SJCRH30 (cell line): Measurements from ENCODE around the genes ALKBH5 and AKAP10.

- RAMPAGE, long total RNA, result no peak
Observed at GRCh38 chr17:18040324-18041199, 1.4 kb downstream of the GID4 start.

- RAMPAGE, long total RNA, result no peak
Observed at GRCh38 chr17:18183556-18184167, at the start of gene ALKBH5. Gene ALKBH5 (plus strand): TSS chr17:18183828.

DNA sequence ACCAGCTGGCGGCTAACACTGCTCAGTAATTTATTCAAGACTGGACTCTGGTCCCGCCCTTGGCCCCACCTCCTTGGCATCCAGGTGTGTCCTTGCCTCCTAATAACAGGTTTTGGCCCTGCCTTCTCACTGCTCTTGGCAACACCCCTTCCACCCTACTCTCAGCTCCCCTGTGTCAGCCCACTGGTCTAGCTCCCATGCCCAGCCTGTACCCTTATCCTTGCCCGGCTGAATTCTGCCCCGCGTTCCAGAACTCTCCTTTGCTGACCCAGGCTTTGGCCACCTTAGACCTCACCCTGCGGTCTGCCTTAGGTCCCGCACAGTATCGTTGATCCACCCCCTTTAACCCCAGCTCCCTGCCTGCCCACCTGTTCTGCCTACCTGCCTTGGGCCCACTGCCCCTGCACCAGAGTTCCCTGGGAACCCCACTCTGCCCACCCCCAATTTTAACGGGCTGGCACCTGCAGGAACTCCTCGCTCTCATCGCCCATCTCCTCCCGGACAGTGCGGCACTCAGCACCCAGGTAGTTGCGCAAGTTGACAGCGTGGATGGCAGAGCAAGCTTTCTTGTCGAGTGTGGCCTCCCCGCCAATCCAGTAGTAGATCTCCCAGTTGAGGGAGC lies 8.1 kb downstream of the FLII start:
- RAMPAGE, long total RNA, result no peak

DNA sequence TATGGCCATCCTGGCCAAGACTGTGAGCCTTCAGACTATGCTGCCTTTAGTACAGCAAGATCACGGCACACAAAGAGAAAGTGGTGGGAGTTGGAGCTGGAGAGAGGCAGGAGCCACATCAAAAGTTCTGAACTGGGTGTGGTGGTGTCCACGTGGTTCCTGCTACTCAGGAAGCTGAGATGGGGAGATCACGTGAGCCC lies 3.6 kb downstream of the SLC5A10 start:
- RAMPAGE, long total RNA, result no peak

- RAMPAGE, long total RNA, result no peak
Observed at GRCh38 chr17:19111049-19111557, 16.3 kb upstream of the GRAPL start.

DNA sequence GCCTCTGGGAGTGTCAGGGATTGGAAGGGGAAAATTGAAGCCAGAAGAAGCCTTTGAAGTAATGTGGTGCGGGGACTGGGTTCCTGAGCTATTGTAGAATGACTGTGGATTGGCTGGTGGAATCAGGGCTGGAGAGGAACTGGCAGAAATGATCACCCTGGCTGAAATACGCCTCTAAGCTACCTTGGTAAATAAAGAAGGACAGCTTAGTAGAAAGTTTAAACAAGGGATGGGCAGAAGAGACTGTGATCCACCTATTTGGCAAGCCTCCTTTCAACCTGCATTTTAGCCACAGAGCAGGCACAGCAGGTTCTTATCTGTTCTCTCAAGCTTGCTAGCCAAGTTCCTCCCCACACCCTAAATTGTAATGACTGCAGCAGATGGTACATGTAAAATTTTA lies 10.9 kb downstream of the EPN2 start:
- RAMPAGE, long total RNA, result no peak

- RAMPAGE, long total RNA, result no peak
Observed at GRCh38 chr17:19250784-19251390, 13.7 kb downstream of the EPN2 start.

DNA sequence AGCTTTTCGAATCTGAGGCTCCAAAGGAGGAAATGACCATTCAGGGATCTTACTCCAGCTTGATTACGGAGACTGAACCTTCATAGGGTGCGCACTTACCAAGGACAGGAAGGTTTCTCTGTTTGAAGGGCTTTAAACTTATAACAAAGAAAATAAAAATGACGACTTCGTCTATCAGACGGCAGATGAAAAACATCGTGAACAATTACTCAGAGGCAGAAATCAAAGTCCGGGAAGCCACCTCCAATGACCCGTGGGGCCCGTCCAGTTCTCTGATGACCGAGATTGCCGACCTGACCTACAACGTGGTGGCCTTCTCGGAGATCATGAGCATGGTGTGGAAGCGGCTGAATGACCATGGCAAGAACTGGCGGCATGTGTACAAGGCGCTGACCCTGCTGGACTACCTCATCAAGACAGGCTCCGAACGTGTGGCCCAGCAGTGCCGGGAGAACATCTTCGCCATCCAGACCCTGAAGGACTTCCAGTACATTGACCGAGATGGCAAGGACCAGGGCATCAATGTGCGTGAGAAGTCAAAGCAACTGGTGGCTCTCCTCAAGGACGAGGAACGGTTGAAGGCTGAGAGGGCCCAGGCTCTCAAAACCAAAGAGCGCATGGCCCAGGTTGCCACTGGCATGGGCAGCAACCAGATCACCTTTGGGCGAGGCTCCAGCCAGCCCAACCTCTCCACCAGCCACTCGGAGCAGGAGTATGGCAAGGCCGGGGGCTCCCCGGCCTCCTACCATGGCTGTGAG lies 46.0 kb downstream of the EPN2 start:
- RAMPAGE, long total RNA, result no peak

DNA sequence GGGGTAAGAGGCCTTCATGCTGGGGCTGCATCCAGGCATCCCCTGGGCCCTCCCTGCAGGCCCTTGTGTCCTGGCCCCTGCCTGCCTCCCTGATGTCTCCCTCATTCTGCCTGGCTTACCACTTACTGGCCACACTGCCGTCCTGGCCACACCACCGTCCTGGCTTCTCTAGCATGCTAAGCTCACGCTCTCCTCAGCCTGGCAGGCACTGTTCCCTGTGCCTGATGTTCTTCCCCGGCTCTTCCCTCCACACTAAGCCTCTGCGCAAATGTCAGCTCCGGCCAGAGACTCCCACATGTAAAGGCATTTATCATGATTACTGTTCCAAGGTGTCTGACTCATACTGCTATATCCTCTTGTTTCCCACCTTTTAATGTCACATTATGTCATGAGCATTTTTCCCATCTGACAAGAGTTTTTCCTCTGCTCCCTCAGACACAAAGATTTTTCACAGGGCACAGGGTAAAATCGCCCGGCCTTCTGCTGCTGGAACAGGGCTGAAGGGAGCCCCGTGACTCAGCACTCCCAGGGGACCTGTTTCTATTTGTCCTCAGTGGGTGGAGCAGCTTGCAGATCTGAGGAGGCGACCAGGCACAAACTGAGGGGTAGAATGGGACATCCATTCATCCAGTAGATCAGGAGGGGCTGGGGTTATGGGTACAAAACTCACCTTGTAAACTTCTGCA lies 15.8 kb downstream of the B9D1 start:
- RAMPAGE, long total RNA, result no peak

DNA sequence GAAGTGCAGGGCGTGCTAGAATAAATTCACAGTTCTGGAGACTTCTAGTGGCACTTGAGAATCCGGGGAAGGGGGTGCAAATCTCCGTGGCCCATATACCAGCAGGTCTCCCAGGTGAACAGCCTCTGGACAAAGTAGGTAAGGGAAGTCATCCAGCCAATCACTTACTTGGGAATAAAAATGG lies 41.4 kb downstream of the RNF112 start:
- RAMPAGE, long total RNA, result no peak

DNA sequence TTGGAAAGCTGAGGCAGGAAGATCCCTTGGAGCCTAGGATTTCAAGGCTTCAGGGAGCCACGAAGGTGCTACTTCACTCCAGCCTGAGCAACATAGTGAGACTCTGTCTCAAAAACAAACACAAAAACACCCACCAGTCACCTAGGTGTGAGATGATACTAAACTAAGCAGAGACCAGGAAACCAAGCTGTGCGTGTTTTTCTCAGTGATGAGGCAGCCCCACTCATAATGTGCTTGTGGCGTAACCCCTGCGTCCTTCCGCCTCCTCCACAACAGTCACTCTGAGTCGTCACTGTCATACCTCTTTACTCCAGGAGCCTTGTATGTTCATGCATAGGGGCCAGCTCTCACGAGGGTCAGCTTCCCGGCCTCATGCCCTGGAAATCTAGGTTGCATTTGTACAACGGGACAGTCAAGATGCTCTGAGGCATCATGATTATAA lies 31.1 kb upstream of the SLC47A1 start:
- RAMPAGE, long total RNA, result no peak

DNA sequence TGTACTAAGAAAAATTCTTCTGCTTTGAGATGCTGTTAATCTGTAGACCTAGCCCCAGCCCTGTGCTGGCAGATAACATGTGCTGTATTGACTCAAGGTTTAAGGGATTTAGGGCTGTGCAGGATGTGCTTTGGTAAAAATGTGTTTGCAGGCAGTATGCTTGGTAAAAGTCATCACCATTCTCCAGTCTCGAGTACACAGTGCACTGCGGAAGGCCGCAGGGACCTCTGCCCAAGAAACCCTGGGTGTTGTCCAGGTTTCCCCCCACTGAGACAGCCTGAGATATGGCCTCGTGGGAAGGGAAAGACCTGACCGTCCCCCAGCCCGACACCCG lies 13.9 kb upstream of the SLC47A1 start:
- RAMPAGE, long total RNA, result no peak

DNA sequence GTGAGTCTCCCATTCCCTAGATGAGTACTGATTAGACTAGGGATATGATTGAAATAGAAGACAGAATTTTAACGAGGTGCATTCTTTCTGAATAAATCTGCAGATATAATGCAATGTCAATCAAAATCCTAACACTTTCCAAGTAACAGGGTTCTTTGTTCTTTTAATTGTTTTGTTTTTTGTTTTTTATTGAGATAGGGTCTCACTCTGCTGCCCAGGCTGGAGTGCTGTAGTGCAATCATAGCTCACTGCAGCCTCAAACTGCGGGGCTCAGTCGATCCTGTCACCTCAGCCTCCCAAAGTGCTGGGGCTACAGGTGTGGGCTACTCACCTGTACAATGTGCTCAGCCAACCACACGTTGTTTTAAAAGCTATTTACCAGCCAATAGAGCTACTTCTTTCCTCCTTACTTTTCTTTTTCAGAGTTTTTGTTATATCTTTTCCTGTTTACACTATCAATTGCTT lies 2.5 kb upstream of the SLC47A1 start:
- RAMPAGE, long total RNA, result no peak

DNA sequence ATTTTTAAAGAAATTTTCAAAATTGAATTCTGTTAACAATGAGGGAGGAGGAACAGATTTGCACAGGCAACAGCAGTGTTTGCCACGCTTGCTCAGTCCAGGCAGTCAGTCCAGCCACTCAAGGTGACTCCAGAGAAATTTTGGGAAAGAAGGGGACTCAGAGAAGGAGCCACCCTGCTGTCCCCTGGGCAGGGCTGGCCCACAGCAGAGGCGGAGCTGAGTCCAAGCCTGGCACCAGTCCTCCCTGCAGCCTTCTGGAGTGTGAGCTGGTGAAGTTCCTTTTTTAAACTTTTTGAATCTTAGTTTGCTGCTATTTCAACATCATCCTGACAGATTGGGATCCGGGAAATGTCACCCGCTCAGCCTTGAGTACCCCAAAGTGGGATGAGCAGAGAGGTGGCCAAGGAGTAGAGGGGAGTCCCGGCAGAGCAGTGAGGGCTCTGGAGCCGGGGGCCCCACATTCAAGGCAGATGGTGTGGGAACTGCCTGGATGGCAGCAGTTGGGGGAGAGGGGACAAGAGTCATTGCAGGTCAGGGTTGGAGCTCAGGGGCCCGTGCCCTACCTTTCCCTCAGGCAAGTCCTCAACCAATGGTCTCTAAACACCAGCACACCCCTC lies 14.6 kb upstream of the SLC47A2 start:
- RAMPAGE, long total RNA, result no peak

DNA sequence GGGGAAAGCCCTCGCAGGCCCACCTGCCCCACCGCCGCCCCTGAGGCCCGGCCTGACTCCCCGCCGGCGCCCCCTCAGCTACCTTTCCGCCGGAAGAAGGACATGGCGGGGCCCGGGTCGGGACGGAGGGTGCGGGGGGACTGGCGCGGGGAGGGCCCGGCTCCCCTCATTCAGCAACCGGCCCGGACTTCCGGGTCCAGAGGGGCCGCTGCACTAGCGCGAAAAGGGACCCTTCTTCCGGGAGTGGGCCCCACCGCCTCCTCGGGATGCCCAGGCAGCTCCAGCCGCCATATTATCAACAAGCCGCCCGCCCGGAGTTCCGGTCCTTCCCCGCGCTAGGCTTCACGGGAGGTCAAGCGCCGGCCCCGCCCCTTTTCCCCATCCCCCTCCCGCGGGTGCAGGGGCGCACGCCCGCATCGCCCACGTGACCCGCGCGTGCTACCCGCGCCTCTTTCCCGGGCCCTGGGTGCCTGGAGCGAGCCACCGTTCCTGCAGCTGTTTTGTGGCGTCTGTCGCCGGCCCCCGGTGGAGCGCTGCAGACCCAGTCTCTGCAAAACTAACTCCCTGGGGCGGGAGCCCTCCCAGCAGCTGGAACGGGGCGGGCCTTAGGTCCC lies at the start of gene AKAP10:
Gene AKAP10, minus strand, starts transcription at position 319 of the 614 bp plus-strand sequence.
- RAMPAGE, long total RNA, result no peak

- RAMPAGE, long total RNA, result no peak
Observed at GRCh38 chr17:20016829-20017360, 7.7 kb downstream of the SPECC1 start.

DNA sequence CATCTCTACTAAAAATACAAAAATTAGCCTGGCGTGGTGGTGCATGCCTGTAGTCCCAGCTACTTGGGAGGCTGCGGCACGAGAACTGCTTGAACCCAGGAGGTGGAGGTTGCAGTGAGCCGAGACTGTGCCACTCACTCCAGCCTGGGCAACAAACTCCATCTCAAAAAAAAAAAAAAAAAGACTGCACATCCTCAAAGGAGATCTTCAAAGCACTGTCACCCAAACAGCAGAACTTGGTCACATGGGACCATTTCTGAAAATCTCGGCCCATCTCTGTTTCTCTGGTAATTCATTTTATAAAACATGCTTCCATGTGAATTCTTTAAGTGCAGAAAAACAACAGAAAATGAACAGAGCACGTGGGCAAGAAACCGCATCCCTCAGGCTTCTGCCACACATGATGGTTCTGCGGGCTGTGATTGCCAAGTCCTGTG lies 41.9 kb downstream of the USP22 start:
- RAMPAGE, long total RNA, result no peak

GRCh38 chr17:21098793-21099666 lies 27.7 kb upstream of the DHRS7B start:
- RAMPAGE, long total RNA, result no peak

DNA sequence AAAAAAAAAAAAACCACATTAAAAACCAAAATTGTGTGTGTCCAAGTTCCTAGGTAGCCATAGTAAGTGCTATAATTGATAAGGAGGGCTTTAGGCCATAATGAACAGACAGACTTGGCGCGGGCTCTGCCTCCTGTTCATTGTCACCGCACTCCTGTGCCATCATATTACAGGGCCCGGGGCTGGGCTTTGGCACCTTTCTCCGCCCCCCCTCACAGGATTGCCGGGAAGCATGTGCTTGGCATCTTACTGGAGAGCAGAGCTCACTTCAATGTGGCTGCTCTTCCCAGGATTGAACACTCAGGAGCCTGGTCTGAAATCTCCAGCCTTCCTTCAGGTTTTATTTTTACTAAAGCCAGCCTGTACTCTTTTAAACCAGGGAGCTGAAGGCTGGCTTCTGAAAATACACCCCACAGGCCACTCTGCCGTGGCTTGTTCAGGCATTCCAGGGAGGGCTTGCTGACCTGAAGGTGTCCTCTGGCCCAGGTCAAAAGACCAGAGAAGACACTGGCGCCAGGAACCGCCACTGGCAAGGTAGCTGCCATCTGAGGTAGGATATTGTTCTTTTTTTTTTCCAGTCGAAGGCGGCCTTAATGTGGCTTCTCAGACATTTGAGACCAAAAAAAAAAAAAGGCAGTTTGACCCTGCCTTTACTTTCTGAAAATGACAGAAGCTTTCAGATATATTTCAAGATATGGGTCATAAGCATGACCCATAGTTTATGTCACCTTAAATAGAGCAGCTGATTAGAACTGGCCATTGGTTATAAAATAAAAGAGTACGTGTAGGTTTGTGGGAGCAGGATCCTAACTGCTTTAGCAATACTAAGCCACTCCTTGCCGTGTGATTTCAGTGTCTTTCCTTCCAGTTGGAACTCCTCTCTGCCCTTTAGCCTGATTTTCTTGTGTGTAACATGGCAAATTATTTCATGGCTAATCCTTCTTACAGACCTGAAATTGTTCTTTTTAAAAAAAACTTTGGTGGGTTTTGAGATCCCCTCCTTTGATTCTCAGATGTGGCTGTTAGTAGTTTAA lies 39.5 kb downstream of the DHRS7B start:
- RAMPAGE, long total RNA, result no peak

GRCh38 chr17:21186376-21186969 lies 27.5 kb downstream of the TMEM11 start:
- RAMPAGE, long total RNA, result no peak